B cell (primary cell): ENCODE measurements around a stretch of chr5.

DNA sequence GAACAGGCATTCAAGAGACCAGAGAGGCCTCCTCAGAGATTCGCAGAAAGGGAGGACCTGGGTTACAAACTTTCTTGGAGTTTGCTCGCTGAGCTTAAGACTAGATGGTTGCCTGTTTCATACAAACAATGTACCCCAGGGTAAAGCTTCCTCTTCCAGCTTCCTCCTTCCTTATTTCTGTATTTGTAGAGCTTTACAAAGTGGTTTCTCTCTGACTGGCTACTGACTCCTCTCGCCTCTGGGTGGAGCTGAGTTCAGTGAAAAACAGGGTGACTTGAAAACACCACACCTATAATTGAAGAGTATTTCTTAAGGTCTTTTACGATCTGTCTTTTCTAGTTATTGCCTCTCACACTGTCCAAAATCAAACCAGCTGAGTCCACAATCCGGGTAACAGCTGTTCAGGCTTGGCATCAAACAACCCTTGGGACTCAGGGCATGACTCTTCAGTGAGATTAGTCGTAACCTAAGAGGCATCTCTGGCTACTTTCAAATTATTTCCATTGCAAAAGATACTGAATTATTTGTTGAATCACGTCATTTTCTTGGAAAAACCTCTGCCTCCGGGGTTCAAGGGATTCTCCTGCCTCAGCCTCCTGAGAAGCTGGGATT is 200.3 kb downstream of the ARRDC3 start:
- PRO-cap: no peak
- CAGE, long polyA plus RNA: no peak

- PRO-cap: no peak
- CAGE, long polyA plus RNA: no peak
Observed at GRCh38 chr5:91183597-91184217, 199.4 kb downstream of the ARRDC3 start.

- PRO-cap: no peak
- CAGE, long polyA plus RNA: no peak
Observed at GRCh38 chr5:91313943-91314683, 69.0 kb downstream of the ARRDC3 start.

DNA sequence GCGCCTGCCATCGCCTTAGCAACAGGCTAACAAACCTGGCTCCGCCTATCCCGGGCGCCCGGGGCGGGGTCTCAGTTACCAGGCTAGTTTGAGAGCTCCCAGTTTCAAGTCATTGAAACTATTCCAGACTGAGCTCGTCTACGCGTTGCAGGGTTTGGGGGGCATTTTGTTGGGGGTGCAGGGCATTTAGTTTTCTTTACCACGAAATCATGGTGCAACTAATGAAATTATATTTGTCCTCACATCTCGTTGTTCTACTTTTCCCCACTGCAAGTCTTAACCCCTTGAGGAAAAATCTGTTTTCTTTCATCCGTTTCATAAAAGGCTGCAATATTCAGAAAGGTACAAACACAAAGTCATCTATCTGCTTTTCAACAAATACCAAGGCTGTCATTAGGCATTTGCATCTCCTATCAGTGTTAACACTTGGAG is 2.1 kb downstream of the ARRDC3 start:
- PRO-cap: bidirectional peak, plus-strand start at position 112 of the sequence, minus-strand start outside the sequence
- CAGE, long polyA plus RNA: no peak

- PRO-cap: no peak
- CAGE, long polyA plus RNA: no peak
Observed at GRCh38 chr5:93250324-93251049, 332.5 kb upstream of the NR2F1 start.

GRCh38 chr5:93457579-93458220 is 125.3 kb upstream of the NR2F1 start:
- PRO-cap: no peak
- CAGE, long polyA plus RNA: no peak

GRCh38 chr5:93582688-93583014 is 371 bp upstream of the NR2F1 start:
- PRO-cap: no peak
- CAGE, long polyA plus RNA: no peak

GRCh38 chr5:93585938-93586567 is 3.0 kb downstream of the NR2F1 start:
- PRO-cap: no peak
- CAGE, long polyA plus RNA: no peak

DNA sequence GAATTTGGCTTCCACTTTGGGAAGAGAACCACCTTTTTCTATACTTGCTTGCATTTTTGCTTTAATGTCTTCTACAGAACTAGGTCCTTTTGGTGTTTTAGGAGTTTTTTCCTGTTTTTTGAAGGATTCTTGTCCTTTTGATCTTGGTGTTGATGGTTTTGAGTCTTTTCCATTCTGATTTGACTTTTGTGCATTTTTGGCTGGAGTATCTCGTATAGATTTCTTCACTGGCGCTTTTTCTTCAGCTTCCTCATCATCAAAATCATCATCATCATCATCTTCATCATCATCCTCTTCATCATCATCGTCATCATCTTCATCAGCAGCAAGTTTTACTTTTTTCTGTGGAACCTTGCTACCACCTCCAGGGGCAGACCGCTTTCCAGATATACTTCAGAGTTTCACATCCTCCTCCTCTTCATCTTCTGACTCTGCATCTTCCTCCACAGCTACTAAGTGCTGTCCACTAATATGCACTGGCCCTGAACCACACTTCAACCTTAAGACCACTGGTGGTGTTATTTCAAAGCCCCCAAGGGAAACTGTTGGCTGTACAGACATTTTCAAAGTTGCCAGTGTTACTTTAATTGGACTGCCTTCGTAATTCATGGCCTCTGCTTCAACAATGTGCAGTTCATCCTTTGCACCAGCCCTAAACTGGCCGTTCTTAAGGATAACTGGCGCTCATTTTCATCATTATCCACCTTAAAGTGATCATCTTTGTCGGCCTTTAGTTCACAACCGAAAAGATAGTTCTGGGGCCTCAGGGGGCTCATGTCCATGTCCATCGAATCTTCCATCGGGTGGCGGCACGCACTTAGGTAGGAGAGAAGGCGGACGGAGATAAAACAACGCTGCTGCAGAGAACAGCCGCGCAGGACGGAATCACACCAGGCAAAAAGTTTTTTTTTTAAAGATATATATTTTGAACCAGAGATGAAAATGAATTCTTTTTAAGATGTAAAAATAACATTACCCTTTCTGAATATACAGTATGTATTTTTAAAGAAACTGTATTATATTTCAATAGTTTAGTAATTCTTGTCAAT is 58.2 kb downstream of the POU5F2 start:
- PRO-cap: no peak
- CAGE, long polyA plus RNA: no peak

DNA sequence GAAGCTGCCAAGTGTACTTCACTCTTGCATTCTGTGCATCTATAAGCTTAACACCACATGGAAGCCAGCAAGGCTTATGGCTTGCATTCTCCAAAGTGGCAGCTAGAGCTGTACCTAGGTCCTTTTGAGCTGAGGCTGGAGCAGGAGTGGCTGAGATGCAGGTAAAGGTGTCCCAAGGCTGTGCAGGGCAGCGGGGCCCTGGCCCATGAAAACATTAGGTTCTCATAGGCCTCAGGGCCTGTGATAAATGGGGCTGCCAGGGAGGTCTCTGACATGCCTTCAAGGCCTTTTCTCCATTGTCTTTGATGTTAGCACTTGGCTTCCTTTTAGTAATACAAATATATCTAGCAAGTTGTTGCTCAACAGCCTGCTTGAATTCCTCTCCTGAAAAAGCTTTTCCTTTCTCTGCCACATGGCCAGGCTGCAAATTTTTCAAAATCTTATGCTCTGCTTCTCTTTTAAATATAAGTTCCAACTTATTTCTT is 11.6 kb upstream of the FAM172A start:
- PRO-cap: no peak
- CAGE, long polyA plus RNA: no peak

DNA sequence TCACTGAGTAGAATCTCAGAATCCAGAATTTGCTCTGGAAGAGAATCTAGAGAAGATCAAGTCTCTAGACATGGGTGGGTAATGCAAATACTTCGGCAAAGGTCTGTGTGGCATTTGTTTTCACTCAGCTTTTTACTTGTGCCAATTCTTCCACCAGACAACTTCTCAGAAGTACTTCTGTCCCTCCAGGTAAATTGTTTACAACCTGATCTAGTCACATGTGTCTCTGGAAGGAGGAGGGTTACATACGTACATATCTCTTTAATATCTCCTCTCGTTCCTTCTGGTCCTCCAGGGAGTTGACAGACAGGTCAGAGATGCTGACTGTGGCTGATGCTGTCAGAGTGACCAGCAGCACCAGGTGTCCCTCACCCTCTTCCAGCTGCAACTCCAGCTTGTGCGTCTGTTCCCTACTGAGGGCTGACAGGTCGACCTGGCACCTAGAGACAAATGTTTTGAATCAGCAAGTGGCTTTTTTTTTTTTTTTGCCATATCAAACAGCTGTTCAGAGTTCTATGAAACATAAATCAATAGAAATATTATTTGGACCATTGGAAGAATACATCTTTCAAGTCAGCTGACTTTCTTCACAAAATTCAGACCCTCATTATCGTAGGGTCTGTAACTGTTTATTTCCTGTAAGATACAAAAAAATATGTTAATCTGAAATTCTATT is 276.1 kb downstream of the SLF1 start:
- PRO-cap: no peak
- CAGE, long polyA plus RNA: no peak

- PRO-cap: no peak
- CAGE, long polyA plus RNA: no peak
Observed at GRCh38 chr5:94909154-94909616, 290.7 kb downstream of the SLF1 start.

DNA sequence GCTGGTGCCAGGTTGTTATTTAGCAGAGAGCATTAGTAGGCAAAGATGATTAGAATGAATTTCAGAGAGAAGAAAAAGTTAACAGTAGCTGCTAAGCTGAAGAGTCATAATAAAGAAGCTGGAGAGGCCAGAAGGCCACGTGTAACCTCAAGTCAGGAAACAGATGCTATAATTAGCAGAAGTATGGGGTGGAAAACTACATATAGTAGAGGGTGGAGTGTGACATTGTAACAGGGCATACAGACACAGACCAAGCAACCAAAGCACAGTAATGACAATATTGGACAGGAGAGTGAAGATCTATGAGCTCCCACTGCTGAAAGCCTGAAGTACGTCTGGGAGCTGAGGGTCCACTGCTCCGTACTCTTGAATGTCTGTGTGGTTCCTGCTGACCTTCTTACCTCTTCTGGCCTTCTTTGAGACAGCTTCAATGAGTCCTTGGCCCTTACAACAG is 257.5 kb downstream of the MCTP1 start:
- PRO-cap: no peak
- CAGE, long polyA plus RNA: no peak

- PRO-cap: no peak
- CAGE, long polyA plus RNA: no peak
Observed at GRCh38 chr5:95541790-95541998, 13.1 kb downstream of the SKIC3 start.

DNA sequence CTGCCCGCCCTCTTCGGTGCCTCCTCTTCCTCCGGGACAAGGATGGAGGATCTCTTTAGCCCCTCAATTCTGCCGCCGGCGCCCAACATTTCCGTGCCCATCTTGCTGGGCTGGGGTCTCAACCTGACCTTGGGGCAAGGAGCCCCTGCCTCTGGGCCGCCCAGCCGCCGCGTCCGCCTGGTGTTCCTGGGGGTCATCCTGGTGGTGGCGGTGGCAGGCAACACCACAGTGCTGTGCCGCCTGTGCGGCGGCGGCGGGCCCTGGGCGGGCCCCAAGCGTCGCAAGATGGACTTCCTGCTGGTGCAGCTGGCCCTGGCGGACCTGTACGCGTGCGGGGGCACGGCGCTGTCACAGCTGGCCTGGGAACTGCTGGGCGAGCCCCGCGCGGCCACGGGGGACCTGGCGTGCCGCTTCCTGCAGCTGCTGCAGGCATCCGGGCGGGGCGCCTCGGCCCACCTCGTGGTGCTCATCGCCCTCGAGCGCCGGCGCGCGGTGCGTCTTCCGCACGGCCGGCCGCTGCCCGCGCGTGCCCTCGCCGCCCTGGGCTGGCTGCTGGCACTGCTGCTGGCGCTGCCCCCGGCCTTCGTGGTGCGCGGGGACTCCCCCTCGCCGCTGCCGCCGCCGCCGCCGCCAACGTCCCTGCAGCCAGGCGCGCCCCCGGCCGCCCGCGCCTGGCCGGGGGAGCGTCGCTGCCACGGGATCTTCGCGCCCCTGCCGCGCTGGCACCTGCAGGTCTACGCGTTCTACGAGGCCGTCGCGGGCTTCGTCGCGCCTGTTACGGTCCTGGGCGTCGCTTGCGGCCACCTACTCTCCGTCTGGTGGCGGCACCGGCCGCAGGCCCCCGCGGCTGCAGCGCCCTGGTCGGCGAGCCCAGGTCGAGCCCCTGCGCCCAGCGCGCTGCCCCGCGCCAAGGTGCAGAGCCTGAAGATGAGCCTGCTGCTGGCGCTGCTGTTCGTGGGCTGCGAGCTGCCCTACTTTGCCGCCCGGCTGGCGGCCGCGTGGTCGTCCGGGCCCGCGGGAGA is 658 bp downstream of the GPR150 start:
- PRO-cap: no peak
- CAGE, long polyA plus RNA: no peak

GRCh38 chr5:95622135-95622775 is 2.4 kb downstream of the GPR150 start:
- PRO-cap: no peak
- CAGE, long polyA plus RNA: no peak

DNA sequence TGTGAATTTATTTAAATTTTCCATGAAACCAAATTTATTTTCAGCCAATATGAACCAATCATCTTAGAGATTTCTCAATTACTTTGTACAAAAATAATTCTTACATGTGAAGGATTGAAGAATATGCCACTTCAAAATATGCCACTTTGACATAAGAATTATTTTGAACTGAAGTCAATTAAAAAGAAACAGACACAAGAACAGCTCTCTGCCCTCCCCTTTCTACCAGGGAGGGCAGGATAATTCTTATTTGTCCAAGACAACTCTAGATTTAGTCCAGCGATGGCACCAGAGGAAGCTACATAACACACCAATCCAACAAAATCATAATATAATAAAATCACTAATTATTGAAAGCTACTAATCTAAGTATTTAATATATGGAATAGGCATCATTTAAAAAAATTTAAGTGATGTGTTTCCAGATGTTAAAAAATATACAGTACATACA is 11.8 kb upstream of the SPATA9 start:
- PRO-cap: no peak
- CAGE, long polyA plus RNA: no peak

DNA sequence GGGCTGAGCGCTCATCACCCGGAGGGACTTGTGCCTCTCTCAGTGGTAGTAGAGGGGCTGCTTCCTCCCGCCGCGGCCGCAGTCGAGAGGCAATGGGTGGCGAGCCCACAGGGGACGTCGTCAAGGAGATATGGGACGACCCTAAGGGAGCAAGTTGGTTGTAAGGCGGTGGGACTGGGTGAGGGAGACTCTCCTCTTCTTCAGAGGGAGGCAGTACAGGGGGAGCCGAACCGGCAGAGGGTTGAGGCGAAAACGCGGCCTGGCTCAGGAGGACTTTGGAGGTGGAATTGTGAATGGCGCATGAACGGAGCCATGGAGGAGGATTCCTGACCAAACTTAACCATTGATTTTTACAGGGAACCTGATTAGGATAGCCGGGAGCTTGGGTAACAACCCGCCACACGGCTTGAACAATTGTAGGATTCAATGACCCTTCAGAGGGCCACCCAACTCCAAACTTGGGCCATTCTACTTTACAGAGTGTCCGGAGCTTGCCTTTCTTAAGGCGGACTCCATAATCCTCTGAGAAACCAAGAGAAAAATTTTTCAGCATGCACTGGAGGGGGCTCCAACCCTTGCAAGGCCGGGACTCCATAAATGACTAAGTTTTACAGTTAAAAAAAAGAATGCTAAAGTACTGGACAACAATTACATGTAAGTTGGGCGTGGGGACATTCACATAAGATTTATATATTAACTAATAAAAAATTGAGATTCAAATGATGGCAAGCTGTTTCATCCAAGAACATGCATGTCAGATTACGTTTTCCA is 19.5 kb upstream of the RHOBTB3 start:
- PRO-cap: no peak
- CAGE, long polyA plus RNA: no peak

- PRO-cap: no peak
- CAGE, long polyA plus RNA: no peak
Observed at GRCh38 chr5:95727172-95727578, 4.0 kb upstream of the RHOBTB3 start.

GRCh38 chr5:95736371-95737218 is 5.5 kb downstream of the RHOBTB3 start:
- PRO-cap: no peak
- CAGE, long polyA plus RNA: no peak